T-cell (primary cell): ENCODE results near the genes TGM7 and DUOXA1.

DNA sequence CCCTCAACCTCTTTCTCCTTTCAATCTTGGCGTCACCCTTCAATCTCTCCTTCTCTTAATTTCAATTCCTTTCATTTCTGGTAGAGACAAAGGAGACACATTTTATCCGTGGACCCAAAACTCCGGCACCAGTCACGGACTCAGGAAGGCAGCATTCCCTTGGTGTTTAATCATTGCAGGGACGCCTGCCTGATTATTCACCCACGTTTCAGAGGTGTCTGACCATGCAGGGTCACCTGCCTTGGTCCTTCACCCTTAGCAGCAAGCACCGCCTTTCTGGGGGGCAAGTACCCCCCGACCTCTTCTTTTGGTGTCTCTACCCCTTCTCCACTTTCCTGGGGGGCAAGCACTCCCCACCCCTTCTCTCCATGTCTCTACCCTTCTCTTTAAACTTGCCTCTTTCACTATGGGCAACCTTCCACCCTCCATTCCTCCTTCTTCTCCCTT, 35.2 kb downstream of the TTBK2 start:
- PRO-cap, 7 experiments: no peak in any of the 7 experiments

DNA sequence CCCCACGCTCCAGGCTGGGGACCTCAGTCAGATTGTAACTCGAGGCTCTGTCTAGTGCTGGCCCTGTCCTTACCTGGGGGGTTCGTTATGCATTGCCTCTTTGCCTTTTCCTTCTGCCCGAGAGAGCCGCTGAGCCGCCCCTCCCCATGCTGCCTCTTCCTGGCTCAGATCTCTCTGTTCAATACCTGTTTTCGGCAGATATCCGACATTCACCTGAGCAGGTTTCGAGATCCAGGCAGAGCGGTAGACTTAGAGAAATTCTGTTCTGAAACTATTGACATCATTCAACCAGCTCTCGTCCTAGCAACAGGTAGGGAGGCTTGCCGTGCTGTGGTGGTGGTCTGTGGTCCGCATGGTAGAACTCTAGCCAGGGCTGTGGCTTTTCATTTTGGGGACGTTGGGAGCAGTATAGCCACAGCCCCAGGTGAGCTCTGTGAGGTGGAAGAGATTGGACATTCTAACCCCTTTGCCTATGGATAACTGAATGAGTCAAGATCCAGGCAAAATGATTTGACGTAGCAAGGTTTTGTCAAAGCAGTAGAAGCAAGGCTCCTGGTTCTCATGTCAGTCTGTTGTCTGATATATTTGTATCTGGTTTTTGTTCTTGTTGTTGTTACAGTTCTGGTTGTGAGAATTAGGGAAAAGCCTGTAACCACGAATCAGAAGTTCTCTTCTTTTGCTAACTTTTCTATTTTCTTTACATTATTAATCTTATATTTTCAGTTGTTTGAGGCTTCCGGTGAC, 845 bp downstream of the TMEM62 start:
- PRO-cap, 7 experiments: no peak in any of the 7 experiments

DNA sequence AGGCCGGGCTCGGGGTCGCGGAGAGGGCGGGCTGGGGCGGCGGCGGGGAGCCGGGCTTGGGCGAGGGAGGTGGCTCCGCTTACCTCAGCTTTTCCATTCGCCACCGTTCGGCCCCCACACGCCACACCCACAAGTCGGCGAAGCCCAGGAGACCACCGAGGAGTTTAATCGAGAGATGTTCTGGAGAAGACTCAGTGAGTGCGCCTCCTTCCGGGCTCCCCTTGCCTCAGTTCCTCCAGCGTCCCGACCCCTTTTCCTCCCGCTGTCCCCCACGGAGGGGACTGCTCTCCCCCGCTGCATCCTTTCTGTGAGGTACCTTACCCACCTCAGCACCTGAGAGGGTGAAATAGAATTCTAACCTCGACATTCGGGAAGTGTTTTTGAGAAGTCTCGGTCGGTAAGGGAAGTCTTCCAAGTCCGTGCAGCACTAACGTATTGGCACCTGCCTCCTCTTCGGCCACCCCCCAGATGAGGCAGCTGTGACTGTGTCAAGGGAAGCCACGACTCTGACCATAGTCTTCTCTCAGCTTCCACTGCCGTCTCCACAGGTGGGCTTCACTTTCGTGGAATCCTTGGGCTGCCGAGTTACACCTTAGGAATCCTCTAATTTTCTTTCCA, 592 bp downstream of the CCNDBP1 start:
- PRO-cap, 7 experiments: peak in 7 of 7 experiments; most common plus-strand start position 174 of the sequence (in 5); most common minus-strand start position 470 of the sequence (in 7)

DNA sequence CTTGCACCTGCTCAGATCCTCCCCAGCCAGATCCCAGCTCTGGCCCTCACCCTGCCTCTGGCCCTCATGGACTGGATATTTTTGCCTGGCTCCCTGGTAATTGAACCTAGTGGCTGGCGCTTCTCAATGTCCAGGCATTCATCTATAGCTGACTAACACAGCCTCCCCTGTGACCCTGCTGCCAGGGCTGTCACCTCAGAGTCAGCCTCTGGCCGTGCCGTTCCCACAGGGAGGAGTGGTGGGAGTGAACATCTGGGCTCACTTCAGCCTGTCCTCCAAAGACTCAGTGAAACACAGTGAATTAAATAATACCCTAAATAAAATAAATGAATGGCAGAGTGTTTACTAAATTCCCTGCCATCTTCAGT, 17.3 kb upstream of the EPB42 start:
- PRO-cap, 7 experiments: no peak in any of the 7 experiments

GRCh38 chr15:43301959-43302535, at the start of gene TGM7:
TSS of gene TGM7 (minus strand) at chr15:43302255.
- PRO-cap, 7 experiments: no peak in any of the 7 experiments

- PRO-cap, 7 experiments: no peak in any of the 7 experiments
These were observed 4.7 kb downstream of the MAP1A start for GRCh38 chr15:43521824-43522846.

DNA sequence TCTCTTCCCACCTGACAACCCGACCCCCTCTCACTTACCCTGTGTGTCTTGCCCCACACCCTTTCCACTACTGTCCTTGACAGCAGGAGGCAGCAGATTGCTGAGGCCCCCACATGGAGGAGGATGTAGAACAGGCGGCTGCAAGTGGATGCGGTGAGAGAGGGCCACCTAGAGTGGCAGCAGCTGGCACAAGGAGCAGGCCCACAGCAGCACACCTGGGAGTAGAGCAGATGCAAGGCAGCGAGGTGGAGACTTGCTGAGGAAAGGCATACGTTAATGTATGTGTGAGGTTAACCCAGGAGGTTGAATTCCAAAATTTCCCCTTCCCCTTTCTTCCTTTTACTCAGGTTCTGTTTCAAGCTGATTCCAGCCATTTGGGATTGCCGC, 755 bp downstream of the SERINC4 start:
- PRO-cap, 7 experiments: no peak in any of the 7 experiments

- PRO-cap, 7 experiments: no peak in any of the 7 experiments
These were observed 171.9 kb downstream of the WDR76 start for GRCh38 chr15:43998542-43999185.

DNA sequence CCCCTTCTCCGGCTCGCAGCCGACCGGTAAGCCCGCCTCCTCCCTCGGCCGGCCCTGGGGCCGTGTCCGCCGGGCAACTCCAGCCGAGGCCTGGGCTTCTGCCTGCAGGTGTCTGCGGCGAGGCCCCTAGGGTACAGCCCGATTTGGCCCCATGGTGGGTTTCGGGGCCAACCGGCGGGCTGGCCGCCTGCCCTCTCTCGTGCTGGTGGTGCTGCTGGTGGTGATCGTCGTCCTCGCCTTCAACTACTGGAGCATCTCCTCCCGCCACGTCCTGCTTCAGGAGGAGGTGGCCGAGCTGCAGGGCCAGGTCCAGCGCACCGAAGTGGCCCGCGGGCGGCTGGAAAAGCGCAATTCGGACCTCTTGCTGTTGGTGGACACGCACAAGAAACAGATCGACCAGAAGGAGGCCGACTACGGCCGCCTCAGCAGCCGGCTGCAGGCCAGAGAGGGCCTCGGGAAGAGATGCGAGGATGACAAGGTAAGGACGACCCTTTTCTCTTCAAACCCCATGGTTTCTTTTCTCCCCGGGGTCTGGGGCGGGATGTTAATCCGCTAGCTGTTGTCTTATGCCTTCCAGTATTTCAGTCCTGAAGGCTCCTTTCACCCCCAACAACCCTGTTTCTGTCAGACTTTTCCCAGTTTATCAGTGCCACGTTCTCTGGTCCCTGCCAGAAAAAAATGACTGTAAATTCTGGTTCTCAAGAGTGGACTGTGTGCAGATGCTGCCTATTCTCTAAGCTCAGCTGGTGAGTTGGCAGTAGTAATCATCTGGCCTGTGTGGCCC, 552 bp downstream of the GOLM2 start:
- PRO-cap, 7 experiments: no peak in any of the 7 experiments

- PRO-cap, 7 experiments: no peak in any of the 7 experiments
These were observed 46.7 kb upstream of the CTDSPL2 start for GRCh38 chr15:44380672-44381171.

GRCh38 chr15:44474058-44474370, 46.6 kb downstream of the CTDSPL2 start:
- PRO-cap, 7 experiments: peak in 1 of 7 experiments; most common plus-strand start chr15:44474184 (in 1)

DNA sequence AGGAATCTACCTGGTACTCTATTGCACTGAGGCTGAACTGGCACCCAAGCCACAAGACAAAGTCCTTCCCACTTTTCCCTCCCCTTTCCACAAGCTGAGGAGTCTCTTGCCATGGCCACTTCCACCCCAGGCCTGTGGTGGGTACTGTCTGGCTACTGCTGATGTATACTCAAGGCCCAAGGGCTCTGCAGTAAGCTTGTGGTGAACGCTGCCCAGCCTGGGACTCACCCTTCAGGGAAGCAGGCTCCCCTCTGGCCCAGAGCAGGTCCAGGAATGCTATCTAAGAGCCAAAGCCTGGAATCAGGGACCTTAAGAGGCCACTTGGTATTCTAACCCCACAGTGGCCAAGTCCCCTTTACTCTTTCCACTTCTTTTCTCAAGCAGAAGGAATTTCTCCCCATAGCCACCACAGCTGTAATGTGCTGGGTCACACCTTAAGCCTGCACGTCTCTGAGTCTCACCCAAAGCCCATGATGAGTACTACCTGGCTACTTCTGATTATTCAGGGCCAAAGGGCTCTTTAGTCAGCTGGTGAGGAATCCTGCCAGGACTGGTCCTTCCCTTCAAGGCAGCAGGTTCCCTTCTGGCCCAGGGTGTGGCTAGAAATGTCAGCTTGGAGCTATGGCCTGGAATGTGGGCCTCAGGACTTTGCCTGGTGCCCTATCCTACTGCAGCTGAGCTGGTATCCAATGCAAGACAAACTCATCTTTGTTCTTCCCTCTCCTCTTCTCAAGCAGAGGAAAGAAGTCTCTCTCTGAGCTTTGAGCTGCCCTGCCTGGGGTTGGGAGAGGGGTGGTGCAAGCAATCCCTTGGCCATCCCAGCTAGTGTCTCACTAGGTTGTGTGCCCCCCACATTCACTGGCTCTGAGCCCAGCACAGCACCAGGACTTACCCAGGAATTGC, 4.0 kb downstream of the PATL2 start:
- PRO-cap, 7 experiments: no peak in any of the 7 experiments

DNA sequence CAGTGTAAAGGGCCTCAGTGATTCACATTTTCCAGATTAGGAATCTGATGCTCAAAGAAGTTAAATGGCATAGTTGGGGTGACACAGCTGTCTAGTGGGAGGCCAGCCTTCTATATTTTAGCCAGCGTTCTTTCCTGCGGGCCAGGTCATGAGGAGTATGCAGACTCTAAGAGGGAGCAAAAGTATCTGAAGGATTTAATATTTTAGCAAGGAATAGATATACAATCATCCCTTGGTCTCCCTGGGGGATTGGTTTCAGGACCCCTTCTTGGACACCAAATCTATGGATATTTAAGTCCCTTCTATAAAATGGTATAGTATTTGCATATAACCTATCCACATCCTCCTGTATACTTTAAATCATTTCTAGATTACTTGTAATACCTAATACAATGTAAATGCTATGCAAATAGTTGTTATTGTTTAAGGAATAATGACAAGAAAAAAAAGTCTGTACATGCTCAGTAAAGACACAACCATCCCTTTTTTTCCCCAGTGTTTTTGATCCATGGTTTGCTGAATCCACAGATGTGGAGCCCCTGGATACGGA, 7.0 kb downstream of the B2M start:
- PRO-cap, 7 experiments: no peak in any of the 7 experiments

GRCh38 chr15:44813204-44813811, 77.0 kb downstream of the TRIM69 start:
- PRO-cap, 7 experiments: no peak in any of the 7 experiments

- PRO-cap, 7 experiments: no peak in any of the 7 experiments
These were observed 4.1 kb downstream of the DUOXA1 start for GRCh38 chr15:45125329-45126206.

DNA sequence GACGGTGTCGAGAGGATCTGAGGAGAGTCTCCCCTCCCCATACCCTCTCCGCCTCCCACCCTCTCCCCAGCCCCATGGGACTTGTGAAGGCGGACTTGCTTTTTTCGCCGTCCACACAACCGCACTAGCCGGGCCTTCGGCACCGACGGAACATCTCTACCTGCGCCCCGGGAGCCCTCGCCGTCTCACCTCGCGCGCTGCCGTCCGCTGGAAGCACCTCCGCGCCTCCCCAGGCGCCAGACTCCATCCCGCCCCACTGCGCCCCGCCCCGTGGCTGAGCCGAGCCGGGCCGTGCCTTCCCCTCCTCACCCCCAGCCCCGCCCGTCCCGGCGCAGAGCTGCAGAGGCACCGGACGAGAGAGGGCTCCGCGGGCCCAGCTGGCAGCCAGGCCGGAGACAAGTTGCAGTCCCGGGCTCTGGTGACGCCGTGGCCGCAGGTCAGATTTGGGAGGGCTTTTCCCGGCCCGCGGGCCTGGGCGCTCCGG, at the start of gene DUOXA1:
Gene DUOXA1, minus strand, starts transcription at position 217 of the 484 bp plus-strand sequence.
- PRO-cap, 7 experiments: no peak in any of the 7 experiments

DNA sequence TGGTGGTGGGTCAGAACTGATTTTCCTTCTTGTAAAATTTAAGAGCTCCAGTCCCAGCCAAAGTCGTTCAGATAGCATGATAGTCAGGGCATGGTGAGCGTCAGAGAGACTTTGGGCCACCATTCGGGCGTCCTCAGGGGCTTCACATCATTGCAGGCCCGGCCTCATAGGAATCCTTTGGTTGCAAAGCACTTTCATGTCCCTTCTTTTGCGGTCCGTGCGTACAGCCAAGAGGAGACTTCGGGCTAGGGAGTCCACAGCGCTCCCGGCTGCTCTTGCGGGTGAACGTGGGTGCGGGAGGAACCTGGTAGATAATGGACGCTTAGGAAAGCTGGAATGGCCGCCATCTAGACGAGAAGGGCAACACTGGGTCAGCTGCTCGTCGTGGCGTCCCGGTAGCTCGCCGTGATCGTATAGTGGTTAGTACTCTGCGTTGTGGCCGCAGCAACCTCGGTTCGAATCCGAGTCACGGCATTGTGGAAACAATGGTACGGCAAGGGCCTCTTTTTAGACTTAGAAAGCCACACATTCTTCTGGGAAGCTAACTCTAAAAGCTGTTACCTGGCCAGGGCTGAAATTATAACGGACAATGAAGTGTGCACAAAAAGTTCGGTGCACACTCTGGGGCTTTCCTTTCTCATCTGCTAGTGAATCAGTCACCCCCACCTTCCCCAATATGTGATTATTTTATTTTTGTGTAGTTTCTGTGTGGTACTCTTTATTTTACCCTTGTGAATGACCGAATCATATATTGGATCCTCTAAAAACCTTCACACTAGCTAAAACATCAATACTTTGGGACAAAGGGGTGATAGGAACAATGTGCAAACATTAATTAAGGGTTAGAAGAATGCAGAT, 13.2 kb upstream of the SHF start:
- PRO-cap, 7 experiments: peak in 5 of 7 experiments; most common plus-strand start position 385 of the sequence (in 5); most common minus-strand start position 329 of the sequence (in 1)

DNA sequence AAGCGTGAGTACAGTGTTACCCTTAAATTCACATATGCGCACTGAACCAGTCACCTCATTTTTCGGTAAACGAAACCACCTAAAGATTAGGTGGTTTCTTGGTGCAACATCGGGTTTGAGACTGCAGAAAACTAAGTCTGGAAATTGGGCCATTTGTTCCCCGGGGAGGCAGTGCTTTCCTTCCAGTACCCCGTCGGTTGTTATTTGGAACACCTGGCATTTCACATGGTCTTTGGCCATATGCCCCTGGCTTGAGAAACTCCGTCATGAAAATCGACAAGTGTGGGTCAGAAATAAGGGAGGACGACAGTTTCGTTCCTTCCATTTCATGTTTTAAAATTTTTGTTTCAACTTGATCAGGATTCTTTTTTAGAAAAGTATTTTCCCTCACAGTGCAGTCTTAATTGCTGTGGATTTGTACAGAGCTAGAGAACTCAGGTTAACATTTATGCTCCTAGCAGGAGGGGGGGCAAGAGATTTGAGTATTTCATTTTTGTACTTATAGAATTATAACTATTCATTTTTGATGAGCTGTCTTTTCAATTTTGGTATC, 619 bp upstream of the GATM start:
- PRO-cap, 7 experiments: no peak in any of the 7 experiments

DNA sequence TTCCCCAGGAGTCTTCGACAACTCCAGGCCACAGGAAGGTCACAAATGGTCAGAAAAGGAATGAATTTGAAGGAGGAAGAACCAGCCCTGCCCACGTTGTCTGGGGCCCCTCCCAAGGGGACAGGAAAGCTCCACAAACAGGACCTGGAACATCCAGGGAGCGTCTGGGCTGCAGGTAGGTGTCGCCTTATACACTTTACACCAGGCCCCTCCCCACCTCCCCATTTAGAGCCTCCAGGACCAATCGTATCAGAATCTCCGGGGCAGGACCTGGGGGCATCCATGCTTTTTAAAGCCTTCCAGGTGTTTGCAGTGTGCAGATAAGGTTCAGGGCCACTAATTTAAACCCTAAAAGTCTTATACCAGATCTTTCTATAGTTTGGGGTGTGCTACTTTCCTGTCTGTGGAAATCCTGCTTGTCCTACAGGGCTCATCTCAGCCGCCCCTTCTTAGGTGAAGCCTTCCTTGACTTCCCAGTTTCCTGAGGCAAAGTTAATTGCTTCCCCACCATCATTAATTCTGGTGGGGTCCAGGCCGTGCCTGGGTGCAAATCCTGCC, 18.3 kb downstream of the C15orf48 start:
- PRO-cap, 7 experiments: no peak in any of the 7 experiments

GRCh38 chr15:45458034-45458412, 27.6 kb downstream of the C15orf48 start:
- PRO-cap, 7 experiments: no peak in any of the 7 experiments